Measurements from ENCODE around the genes UBA6, UGT2B7 and STATH.

DNA sequence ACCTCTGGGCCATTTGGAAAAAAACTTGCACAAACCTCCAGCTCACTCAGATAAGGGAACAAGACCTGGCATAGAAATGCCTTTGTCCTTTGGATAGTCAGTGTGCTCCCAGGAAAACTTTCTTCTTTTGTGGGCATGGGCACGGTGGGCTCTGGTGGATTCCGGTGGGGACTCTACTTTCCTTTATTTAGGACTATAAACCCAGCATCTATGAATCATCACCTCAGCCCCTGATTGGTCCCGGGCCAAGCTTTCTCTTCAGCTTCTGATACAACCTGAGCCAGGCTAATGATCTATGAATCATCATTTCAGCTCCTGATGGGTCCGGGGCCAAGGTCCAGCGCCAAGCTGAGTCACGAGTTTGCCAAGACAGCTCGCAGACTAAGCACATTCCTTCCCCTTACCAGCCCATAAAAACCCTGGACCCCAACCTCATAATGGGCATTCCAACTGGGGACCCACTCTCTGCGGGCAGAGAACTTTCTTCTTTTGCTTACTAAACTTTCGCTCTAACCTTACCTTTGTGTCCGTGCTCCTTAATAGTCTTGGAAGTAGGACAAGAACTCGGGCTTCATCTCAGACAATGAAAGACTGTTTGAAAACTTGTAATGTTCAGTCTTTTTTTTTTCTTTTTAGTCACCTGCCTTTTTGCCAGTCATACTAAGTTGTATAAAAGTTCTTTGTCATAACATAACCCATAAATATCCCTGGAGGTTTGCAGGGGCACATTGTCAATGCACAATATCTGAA lies 904.8 kb upstream of the EPHA5 start:
- PRO-cap, 5 experiments = no peak in any of the 5 experiments
- RAMPAGE, long total RNA, 2 experiments = no peak in any of the 2 experiments
- RRBS = 79% methylated on average over 3 of the region's 11 CpGs

- PRO-cap, 5 experiments = peak in 1 of 5 experiments; most common plus-strand start chr4:66942135 (in 1)
- RAMPAGE, long total RNA, 2 experiments = no peak in any of the 2 experiments
- RRBS = no CpG with 5 or more reads among the region's 1 CpG
These were observed 603.4 kb downstream of the CENPC start for GRCh38 chr4:66941977-66942270.

DNA sequence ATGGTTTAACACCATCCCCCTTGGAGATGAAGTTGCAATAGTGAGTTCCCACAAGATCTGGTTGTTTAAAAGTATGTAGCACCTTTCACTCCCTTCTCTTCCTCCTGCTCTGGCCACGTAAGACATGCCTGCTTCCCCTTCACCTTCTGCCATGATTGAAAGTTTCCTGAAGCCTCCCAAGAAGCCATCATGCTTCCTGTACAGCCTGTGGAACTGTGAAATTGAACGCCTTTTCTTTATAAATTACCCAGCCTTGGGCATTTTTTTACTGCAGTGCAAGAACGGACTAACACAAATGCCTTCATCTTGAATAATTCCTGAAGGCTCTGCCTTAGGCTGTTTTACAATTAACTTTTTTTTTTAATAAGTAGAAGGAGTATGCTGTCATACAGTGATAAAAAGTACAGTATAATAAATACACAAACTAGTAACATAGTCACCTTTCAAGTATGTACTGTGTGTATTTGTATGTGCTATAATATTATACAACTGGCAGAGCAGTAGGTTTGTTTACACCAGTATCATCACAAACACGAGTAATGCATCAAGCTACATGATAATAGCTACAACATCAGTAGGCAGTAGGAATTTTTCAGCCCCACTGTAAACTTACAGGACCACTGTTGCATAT lies 91.4 kb downstream of the CENPC start:
- PRO-cap, 5 experiments = no peak in any of the 5 experiments
- RAMPAGE, long total RNA, 2 experiments = no peak in any of the 2 experiments
- RRBS = no CpG with 5 or more reads among the region's 4 CpGs

DNA sequence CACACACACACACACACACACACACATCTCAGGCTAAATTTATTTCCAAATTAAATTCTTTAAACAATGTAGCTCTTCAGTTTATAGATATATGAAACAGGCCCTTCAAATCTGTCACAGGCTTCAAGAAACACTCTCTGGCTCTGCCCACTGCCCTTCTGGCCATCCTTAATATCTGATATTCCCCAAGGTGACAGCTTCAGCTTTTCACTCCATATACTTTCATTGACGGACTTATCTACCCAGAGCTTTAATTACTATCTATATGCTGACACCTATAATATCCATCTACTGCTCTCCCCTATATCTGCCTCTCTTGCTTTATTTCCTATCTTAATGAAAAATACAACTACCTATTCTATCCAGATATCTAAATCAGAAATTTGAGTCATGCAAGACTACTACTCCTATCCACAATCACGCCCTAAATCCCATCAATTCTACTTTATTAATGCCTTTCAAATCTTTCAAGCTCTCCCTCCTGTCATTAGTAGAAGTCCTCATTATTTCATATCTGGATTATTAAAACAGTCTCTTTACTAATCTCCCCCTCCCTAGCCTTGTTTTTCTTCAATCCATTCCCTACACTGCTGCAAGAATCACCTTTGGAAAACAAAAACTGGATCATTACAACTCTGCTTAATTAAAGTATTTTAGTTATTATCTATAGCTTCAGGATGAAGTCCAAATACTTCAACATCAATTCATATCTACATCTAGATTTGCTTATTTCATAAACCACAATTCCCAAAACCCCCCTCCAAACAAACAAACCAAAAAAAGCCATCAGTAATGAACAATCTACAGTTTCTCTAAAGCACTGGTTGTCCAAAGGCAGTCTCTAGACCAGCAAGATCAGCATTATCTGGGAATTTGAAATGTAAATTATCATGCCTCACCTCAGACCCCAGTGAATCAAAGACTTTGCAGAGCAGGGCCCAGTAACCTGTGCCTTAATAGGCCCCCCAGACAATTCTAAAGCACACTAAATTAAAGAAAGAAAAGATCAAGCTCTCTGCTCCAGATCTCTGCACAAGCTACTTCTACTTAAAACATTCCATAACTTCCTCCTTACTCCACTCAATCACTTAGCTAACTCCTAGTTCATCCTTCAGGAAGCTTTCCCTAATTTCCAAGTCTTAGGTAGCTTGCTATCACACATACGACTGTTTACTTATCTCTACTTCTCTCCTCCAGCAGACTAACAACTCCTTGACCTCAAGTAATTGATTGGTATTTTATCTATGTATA lies 35.6 kb downstream of the CENPC start:
- PRO-cap, 5 experiments = no peak in any of the 5 experiments
- RAMPAGE, long total RNA, 2 experiments = no peak in any of the 2 experiments
- RRBS = no CpG with 5 or more reads among the region's 3 CpGs

DNA sequence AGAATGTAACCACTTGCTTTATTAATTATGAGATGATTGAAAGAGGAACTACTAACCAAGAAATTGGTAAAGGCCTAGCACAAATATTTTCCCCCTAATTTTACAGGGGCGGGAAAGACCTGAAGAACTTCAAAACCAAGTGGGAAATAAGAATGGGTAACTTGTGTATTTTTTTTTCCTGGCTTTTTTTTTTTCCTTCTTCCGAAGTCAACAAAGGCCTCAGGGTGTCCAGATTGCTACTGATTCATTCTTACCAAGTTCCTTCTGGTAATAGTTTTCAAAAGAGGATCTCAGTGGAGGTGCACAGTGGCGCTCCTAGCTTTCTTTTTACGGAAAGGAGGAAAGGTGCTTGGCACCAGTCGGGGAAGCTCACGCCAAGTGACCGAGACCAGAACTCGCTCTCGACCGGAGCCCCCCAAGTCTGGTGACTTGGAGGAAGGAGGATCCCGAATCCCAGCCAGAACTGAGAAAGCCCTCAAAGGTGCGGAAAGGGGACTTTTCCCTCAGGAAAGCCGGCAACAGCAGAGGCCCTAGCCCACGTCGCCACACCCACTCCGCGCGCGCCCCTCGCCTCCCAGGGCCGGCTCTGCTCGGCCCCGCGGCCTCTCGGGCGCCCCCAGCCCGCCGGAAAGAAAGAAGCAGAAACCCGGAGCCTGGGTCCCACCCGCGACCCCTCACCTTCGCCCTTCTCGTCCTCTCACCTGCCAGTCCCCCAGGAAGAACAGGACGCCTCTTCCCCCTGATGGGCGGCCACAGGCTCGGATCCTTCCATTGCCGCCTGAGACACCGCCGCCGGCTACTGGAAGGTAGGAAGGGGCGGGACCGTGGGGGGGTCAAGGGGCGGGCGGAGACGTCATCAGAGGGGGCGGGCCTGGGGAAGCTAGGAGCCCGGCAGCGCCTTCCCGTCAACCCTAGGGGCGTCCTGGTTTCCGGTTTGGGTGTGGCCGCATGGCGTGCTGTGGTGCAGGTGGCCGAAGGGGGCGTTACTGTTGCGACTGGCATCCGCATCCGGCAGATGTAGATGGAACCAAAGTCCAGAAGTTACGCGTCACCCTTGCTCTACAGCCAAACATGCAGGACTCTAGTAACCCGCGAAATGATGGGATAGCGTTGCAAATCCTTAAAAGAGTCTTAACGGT lies at the start of gene UBA6:
Gene UBA6 (minus strand): TSS at position 808 of the 1,139 bp plus-strand sequence.
- PRO-cap, 5 experiments = peak in 5 of 5 experiments; most common plus-strand start position 1,037 of the sequence (in 3); most common minus-strand start position 773 of the sequence (in 4)
- RAMPAGE, long total RNA, 2 experiments = start-site peak on the minus strand in 1 of 2 experiments, centred at position 789 of the sequence, 199 reads per replicate
- RRBS = 2% methylated on average over 27 of the region's 64 CpGs

- PRO-cap, 5 experiments = no peak in any of the 5 experiments
- RAMPAGE, long total RNA, 2 experiments = no peak in any of the 2 experiments
- RRBS = no CpG with 5 or more reads among the region's 3 CpGs
These were observed 27.7 kb downstream of the TMPRSS11B start for GRCh38 chr4:68217642-68218310.

GRCh38 chr4:68311884-68312480 lies 37.9 kb downstream of the YTHDC1 start:
- PRO-cap, 5 experiments = no peak in any of the 5 experiments
- RAMPAGE, long total RNA, 2 experiments = no peak in any of the 2 experiments
- RRBS = no CpG with 5 or more reads among the region's 6 CpGs

DNA sequence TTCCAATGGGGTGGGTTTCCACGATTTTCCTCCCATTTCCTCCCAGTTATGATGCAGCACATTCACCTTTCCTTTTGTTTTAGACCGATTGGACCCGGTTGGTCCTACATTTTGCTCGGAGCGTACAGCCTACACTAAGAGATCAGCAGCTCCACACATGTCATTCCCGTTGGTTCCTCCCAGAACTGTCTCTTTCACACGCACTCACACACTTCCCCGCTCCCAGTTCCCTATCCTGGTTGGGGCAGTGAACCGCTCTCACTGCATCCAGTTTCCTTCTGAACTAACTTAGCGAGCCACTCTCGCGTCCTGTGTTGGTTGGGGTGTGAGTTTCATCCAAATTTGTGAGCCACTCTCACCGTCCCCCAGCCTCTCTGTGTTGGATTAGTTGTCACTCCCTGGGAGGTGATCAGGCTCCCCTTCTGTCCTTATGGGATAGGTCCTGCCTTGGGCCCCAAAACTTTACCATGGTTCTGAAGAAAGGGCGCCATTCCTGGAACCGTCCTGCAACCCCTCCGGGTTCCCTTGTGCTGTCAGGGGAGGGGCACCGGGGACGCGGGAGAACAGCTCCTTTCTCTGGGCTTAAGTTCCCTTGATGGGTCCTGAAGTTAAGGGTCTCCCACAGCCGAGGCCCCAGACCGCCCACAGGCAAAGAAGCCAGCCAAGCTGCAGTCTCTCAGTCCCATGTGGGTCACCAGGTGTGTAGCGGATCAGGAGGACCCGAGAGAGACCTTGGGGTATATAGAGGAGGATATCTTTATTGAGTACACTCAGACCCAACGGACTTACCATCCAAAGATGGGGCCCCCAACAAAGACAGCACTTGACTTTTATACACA lies 45.0 kb downstream of the UGT2A3 start:
- PRO-cap, 5 experiments = peak in 2 of 5 experiments; most common plus-strand start position 225 of the sequence (in 1); most common minus-strand start position 167 of the sequence (in 1)
- RAMPAGE, long total RNA, 2 experiments = no peak in any of the 2 experiments
- RRBS = no CpG with 5 or more reads among the region's 24 CpGs

- PRO-cap, 5 experiments = peak in 2 of 5 experiments; most common minus-strand start chr4:69061132 (in 2)
- RAMPAGE, long total RNA, 2 experiments = no peak in any of the 2 experiments
- RRBS = no CpG with 5 or more reads among the region's 2 CpGs
These were observed 35.4 kb upstream of the UGT2B7 start for GRCh38 chr4:69060900-69061286.

- PRO-cap, 5 experiments = peak in 5 of 5 experiments; most common plus-strand start chr4:69096477 (in 5); most common minus-strand start chr4:69096359 (in 2)
- RAMPAGE, long total RNA, 2 experiments = start-site peak on the plus strand in 1 of 2 experiments, at chr4:69096475-69096482 at its widest, 59 reads per replicate
- RRBS = no CpG with 5 or more reads among the region's 1 CpG
These were observed at the start of gene UGT2B7 for GRCh38 chr4:69096129-69096872. UGT2B7 (plus strand) TSS chr4:69096474.

DNA sequence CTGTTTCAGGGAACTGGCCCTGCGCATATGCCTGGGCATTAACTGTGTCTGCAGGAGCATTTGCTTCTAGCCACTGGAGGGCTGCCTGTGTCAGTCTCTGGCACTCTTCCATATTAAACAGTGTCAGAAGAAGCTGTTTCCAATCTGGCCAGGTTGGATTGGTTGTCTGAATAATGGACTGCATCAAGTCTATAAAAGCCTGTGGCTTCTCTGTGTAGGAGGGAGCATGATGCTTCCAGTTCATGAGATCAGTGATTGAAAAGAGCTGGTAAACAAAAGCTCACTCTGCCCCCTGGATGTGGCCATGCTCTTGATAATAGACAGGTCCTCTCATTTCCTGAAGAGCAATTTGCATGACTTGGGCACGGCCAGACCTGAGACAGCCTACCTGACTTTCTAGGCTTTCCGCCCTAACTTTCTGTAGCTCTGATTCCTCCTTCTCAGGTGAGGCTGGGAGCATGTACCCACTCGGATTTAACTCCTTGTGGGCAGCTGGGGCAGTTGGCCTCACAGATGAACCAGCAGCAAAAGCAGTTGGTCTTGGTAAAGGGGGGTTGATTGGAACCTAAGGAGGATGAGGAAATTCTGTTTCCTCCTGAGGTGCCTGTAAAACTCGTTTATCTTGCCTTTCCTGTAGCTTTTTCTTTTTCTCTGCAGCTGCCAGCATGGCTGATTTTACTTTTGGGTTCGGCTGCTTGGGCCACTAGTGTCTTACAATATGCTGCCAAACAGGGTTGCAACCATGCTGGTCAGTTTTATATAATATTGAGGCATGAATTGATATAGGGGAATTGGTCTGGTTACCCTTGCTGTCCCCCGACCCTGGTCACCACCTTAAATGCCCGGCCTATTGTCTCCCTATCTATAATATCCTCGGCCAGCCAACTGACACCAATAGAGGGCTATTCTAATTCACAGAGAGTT lies 29.1 kb downstream of the SULT1E1 start:
- PRO-cap, 5 experiments = peak in 2 of 5 experiments; most common plus-strand start position 220 of the sequence (in 1); most common minus-strand start position 168 of the sequence (in 1)
- RAMPAGE, long total RNA, 2 experiments = no peak in any of the 2 experiments
- RRBS = no CpG with 5 or more reads among the region's 9 CpGs

DNA sequence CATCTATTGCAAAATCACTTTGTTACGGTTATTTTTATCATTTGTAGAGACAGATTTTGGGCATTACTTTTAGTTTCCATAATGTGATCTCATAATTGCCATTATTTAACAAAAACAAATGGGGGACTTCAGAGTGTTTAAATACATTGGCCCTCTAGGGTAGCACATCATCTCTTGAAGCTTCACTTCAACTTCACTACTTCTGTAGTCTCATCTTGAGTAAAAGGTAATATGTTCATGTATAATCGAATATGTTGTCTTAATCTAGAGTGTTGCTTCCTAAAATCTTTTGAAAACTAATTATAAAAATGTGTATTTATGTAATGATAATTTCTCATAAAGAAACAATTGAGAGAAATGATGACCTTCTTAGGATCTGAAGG lies at the start of gene STATH:
Gene STATH (plus strand): TSS at position 167 of the 383 bp plus-strand sequence.
- PRO-cap, 5 experiments = no peak in any of the 5 experiments
- RAMPAGE, long total RNA, 2 experiments = no peak in any of the 2 experiments
- RRBS = no CpG with 5 or more reads among the region's 2 CpGs

DNA sequence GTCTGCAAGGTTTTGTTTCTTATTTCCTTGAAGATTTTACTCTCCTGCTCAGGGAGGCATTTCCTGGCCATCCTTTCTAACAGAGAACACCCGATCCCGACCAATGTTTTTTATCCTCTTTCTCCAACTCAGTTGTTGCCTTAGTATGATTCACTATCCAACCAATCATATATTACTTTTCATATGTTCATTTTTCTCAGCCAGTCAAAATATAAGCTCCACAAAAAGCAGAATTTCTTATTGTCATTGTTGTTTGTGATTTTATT lies 38.8 kb upstream of the PRR27 start:
- PRO-cap, 5 experiments = no peak in any of the 5 experiments
- RAMPAGE, long total RNA, 2 experiments = no peak in any of the 2 experiments
- RRBS = no CpG with 5 or more reads among the region's 2 CpGs

DNA sequence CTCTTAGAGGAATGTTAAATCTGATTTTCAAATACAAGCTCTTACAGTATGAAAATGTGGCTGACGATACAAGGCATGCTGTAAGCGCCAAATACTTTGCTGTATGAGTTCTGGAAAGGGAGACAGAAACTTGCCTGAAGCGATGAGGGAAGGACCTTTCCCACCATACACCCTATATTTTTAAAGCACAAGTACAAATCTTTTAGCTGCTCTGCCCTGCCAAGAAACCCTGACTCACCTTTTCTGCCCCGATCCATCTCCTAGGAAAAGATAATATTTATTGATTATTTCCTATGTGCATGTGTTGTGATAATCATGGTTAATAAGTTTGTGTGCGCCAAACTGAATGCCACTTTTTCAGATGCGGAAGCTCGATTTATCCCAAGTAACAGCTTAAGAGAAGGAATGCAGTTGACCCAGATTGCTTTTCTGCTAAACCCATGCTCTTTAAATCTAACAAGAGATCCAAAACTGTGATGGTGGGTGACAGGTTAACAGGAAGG lies 15.6 kb upstream of the RUFY3 start:
- PRO-cap, 5 experiments = no peak in any of the 5 experiments
- RAMPAGE, long total RNA, 2 experiments = no peak in any of the 2 experiments
- RRBS = no CpG with 5 or more reads among the region's 7 CpGs

GRCh38 chr4:70778213-70778617 lies 56.5 kb downstream of the RUFY3 start:
- PRO-cap, 5 experiments = no peak in any of the 5 experiments
- RAMPAGE, long total RNA, 2 experiments = no peak in any of the 2 experiments
- RRBS = no CpG with 5 or more reads among the region's 4 CpGs

DNA sequence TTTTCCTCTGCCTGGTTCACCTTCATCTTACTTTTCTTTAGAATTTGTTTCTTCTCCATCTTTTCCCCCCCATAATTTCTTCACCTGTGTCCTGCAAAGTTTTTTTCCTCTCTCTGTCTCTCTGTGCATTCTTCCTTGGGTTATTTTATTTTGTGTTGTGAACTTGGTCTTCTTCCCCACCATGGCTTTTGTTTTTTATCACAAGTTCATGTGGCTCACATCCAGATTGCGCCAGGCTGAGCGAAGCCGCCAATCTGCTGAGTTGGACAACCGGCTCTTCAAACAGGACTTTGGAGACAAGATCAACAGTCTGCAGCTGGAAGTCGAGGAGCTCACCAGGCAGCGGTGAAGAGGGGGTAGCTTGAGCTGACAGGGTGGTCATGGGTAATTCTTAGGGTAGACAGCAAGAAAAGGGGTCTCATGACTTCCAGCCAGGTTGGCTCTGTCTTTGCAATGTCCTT lies 46.1 kb downstream of the GRSF1 start:
- PRO-cap, 5 experiments = peak in 5 of 5 experiments; most common plus-strand start position 308 of the sequence (in 5)
- RAMPAGE, long total RNA, 2 experiments = no peak in any of the 2 experiments
- RRBS = no CpG with 5 or more reads among the region's 6 CpGs

DNA sequence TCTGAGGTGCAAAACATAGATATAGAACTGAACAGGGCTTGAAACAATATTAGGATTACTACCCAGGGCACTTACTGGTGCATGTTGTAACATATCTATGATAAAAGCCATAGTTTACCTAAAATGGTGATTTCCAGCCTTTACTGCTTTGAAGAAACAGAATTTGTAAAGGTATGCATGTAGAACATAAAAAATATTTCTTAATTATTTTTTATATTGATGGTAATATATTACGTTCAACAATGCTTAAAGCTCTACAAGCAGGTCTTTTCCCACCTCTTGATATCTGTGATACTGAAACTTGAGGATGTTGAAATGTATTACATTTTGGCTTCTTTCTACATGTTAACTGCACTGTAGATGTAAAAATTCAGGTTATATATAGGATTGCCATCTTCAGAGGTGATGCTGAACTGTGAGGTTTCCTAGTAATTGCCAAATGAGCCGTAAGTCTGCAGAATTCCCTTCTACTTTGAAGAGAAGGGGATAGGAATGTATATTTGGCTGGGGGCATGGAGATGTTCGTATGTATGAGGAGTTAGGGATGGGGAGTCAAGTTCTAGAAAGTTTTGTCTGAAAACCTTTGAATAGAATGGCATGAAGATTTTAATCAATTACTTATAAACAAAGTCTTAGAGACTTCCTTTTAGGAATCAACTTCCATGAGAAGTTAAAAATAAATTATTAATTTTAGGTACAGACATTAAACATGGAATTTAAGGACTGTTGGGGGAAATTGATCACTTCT lies 10.8 kb upstream of the DCK start:
- PRO-cap, 5 experiments = no peak in any of the 5 experiments
- RAMPAGE, long total RNA, 2 experiments = no peak in any of the 2 experiments
- RRBS = no CpG with 5 or more reads among the region's 3 CpGs

DNA sequence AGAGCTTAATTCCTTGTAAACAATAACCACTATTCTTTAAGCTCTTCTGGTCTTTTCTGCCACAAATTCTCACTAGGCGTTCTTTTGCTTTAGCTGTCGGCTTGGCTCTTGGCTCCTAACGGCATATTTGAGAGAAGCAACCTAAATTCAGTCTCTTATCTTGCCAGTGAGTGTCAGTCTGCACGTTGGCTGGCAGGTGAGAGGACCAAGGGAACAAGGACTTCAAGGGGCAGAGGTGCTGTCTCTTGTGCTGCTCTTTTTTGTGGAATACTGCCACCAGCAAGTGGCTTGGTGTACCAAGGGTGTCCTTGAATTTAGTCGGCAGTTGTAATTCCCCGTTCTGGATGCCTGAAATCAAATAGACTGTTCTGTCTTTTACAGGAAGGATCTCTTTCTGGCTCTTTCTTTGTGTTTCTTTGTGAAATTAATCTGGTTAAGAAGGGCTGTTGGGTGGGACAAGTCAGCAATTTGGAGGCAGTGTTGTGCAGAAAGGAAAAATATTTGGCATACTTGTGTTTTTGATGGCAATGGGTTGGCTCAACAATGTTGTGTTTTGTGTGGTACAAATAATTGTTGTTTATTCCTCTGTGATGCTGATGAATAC lies 74.0 kb downstream of the SLC4A4 start:
- PRO-cap, 5 experiments = no peak in any of the 5 experiments
- RAMPAGE, long total RNA, 2 experiments = no peak in any of the 2 experiments
- RRBS = no CpG with 5 or more reads among the region's 6 CpGs

DNA sequence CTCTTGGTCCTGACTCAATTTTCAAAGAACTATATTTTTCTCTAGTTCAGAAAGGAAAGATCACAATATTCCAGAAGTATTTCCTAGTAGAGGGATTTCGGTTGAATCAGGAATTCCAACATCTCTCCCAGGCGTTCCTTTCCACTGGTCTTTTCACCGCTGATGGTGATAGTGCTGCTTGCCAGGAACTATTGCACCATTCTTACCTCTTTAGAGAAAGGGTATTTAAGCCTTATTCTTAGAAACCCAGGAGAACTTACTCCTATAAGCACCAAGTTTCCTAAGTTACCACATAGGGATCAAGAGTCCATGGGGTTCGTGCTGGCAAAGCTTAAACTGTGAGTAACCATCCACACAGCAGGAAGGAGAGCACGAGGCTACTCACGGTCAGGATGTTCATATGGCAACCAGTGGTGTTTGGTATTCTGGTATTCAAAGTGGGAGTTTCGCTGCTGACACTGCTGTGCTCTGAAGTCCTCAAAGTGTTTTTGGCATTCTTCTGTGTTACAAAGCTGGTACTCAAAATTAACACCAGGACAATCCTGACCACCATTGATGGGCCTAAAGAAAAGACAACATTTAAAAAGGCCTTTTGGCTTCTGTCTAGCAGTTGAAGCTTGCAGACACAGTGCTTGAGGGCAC lies 257.0 kb downstream of the ADAMTS3 start:
- PRO-cap, 5 experiments = no peak in any of the 5 experiments
- RAMPAGE, long total RNA, 2 experiments = no peak in any of the 2 experiments
- RRBS = no CpG with 5 or more reads among the region's 7 CpGs

DNA sequence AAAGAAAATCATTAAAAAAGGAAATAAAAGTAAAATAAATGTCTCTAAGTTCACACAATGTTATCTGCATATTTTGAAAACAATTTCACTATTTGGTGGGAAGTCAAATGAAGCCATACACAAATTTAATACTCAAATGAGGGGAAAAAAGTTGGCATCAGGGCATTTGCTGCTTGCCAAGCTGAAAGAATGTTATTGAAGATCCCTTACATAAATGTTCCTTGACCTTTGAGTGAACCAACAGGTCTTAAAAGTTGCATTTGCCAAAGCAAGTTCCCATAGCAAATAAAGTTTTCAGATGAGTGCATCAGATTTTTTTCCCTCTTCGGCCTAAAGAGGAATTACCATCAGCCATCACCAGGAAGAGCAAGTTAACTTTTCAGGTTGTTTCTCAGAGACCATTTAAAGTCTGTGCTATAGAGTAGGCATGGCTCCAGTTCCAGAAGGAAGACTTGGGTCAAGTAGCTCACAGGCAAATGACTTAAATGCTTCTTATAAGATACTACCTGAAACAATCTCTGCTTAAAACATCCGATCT lies 115.9 kb downstream of the COX18 start:
- PRO-cap, 5 experiments = no peak in any of the 5 experiments
- RAMPAGE, long total RNA, 2 experiments = no peak in any of the 2 experiments
- RRBS = no CpG with 5 or more reads among the region's 2 CpGs